ENCODE measurements around a stretch of chr6.

DNA sequence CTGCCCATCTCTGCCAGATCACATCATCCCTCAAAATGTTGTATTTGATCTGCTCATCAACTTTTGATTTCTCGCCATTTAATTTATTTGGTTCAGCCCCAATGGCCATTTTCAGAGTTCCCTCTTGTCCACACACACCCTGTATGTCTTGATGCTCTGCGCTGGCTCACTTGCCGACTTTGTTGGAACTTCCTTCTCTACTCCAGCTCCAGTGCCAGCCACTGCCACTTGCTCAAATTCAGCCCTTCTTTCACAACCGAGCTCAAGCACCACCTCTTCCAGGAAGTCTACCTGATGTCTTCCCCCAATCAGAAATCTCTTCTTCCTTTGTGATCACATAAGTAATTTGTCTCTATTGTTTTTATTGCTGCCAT is 2.8 kb downstream of the ARMC2 start:
- PRO-cap = no peak

- PRO-cap = no peak
These were observed 97.4 kb downstream of the ARMC2 start for GRCh38 chr6:108945382-108946358.

GRCh38 chr6:108947390-108948081 is 99.3 kb downstream of the ARMC2 start:
- PRO-cap = no peak

DNA sequence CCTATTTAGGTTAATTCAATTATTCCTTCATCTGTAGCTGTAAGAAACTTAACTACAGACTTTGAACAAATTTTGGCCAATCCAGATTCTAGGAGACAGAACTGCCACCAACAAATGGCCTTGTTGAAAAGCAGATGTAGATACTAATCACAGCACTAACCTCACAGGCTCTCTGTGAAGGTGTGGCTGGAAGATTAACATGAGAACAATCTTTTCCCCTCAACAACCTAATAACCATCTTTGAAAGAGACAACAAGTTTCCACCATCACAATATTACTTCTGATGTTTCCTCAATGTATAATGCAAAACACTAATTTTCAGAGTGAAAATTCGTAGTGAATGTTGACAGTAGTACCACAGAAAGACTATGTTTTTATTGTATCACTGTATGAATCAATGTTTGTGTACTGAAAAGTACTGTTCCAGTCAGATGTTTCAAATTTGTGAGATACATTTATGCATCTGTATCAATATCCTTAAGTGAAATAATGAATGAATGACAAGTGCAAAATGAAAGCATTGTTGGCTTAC is 87.7 kb downstream of the SESN1 start:
- PRO-cap = no peak

GRCh38 chr6:109010396-109010639 is 84.3 kb downstream of the SESN1 start:
- PRO-cap = no peak

- PRO-cap = no peak
These were observed 70.3 kb downstream of the CEP57L1 start for GRCh38 chr6:109165551-109166053.

GRCh38 chr6:109292180-109292969 is 89.9 kb downstream of the CD164 start:
- PRO-cap = no peak

DNA sequence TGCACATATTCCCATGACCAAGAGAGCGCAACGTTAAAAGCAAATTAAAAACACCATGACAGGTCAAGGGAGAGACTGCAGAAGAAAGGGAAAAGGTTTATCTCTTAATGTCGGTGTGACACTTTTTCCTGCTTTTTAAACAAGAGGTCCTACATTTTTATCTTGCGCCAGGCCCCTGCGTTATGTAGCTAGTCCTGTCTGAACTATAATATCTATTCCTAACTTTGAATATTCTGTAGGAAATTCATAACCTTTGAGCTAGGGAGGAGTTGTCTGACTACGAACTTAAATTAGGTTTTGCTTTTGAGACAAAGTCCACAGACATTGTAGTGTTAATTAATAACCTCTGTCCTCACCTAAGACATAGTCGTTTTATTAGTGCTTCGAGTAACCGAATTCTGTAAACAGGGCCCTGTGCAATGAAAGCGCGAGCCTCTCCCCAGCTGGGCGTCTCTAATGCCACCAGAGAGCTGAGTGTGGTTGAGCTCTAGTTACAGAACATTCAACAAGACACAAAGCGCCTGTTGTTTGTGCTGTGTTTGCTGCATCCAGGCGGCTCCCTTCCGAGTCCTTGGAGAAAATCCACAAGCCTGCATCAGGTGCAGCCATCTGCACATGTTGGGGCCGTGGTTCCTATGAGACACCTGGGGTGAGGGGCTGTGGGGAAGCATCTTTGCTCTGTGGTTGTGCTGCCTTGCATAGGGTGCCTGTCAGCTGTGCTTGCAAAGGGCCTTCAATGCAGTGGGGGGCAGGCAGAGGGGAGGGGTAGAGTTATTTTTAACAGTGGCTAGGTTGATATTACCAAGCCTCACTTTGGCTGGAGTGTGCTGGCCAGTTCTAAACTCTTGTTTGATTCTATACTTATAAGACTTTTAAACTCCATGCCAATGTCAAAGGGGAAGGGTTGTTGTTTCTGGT is 63.9 kb downstream of the CD164 start:
- PRO-cap = no peak

GRCh38 chr6:109360995-109361699 is 21.1 kb downstream of the CD164 start:
- PRO-cap = no peak

GRCh38 chr6:109441215-109441671 is 719 bp downstream of the SMPD2 start:
- PRO-cap = unidirectional peak, minus-strand start at chr6:109441345

GRCh38 chr6:109455008-109455516 is 510 bp downstream of the MICAL1 start:
- PRO-cap = no peak

DNA sequence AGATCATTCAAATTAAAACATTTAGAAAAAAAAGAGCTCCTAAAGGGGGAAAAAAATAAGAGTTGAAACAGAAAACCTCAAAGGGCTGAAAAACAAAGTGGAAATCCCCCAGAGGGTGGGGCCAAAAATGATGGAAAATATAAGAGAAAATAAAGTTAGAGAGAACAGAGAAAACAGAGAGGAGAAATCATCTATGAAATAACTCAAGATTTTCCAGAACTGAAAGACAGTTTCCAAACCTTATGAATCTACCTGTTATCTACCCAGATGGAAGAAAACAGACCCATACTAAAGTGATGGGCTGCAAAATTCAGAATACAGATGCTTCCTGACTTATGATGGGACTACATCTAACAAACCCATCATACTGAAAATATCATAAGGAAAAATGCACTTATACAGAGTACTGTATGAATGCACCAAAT is 4.1 kb downstream of the ZBTB24 start:
- PRO-cap = no peak

- PRO-cap = no peak
These were observed 11.8 kb downstream of the FIG4 start for GRCh38 chr6:109702803-109703357.

- PRO-cap = no peak
These were observed 66.4 kb upstream of the SLC22A16 start for GRCh38 chr6:110542755-110543183.

DNA sequence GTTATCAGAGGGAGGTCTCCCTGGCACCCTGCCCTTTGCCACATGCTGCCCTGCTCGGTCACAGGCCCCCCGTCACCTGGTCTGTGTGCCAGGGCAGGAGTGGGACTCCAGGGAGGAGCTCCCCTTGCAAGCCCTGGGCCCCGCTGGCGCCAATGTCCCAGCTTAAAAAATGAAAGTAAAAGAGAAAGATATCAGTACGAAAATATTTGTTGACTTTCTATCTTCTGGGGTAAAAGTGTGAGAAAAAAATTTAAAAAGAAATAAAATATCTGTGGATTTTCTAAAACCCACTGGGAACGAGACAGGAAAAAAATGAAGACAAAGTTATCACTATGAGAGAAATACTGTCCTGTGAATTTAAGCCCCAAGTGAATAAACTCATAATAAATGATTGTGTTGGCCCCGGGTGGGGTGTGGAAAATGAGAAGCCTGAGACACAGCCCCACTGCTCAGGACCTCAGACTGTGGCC is 68.2 kb upstream of the SLC22A16 start:
- PRO-cap = no peak

DNA sequence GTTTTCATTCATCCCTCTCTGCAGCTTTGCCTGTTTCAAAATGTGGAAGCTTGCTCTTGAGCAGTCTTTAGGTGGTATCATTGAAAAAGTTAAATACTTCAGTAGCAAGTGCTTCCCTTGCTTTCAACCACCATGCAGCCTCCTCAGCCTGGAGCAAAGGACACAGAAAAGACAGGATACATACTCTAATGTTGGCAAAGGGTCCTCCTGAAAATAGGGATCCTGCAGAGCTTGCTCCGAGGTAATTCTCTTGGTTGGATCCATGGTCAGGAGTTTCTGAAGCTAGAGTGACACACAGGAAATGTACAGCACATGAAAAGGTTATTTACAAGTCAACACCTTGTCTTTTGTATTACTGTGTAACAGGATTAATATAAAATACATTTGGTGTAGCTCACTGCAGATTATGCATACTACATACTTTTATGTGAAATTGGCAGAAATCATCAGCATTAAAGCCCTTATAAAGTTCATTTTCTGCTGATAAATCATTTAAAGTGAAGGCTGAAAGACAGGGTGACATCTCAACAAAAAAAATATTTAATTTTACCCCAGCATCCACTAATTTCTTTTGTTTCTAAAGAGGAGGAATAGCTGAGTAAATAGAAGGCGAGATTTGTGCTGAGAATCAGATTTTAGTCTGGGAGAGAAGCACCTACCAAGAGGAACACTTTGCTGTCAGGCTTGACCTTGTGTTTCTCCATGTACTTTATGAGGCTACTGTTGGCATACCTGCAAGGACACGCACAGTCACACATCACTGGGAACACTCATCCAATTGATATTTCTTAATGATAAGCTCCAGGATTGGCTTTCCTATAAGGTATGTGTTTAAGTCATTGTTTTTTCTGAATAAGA is 146.4 kb upstream of the SLC22A16 start:
- PRO-cap = no peak

DNA sequence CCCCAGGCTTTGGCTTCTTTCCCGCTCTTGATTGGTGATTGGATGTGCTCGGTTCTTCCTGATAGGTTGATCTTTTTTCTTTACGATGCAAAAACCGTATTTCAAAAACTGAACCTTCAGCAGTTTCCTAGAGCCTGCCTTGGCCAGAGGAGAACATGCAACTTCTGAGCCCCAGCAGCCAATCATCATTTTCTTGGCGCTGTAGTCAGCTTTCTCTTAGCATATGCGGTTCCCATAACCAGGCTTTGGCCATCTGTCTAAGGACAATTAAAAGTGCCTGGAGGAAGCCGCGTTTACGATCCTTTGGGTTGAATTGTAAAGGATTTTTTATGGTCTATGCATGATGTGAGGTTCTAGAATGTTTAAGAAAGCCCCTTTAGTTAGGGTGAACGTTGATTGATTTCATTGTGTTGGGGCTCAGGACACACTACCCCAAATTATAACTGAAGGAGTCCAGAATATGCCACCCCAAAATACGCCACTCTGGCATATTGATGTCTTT is 758 bp upstream of the CDK19 start:
- PRO-cap = bidirectional peak, plus-strand start at position 130 of the sequence, minus-strand start outside the sequence

DNA sequence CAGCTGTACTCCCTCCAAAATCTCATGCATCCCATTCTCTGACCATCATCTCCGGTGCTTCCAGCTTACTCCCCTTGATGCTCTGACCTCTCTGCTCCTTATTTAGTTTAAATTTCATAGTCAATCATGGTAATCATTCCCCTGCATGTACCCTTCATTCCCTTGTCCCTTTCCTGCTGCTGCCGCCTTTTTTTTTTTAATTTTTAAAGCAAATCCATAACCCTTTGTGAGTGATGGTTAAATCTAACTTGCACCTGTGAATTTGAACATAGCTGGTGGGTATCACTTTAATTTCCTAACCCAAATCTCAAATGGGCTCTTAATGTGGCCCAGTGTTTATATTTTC is 86.4 kb downstream of the MFSD4B start:
- PRO-cap = no peak

DNA sequence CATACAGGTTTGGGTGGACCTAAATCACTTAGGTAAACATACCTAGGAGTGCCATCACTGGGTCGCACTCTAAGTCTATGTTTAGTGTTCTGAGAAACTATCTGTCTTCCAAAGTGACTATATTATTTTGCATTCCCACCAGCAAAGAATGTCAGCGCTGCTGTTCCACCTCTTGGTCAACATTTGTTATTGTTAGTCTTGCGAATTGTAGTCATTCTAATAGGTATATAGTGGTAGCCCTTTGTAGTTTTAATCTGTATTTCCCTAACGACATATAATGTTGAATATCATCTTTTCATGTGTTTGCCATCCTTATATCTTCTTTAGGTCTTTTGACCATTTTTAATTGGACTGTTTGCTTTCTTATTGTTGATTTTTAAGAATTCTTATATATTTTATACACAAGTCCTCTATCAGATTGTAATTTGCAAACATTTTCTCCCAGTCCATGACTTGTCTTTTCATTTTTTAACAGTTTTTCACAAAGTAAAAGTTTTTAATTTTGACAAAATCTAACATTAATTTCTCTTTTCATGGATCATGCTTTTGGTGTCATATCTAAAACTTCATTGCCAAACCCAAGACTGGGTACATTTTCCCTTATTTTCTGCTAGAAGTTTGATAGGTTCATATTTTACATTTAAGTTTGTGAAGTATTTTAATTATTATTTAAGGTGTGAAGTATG is 82.7 kb downstream of the REV3L start:
- PRO-cap = no peak

GRCh38 chr6:111412716-111413714 is 70.0 kb downstream of the REV3L start:
- PRO-cap = no peak

All from pulmonary artery (tissue), 1 donor.